Monocyte (primary cell): Measurements from ENCODE around the genes WDR82, UQCC5 and STIMATE.

- PRO-cap, 2 experiments: peak in 2 of 2 experiments; most common minus-strand start chr3:52270231 (in 2)
Observed at GRCh38 chr3:52270152-52270403, 8.4 kb downstream of the WDR82 start.

DNA sequence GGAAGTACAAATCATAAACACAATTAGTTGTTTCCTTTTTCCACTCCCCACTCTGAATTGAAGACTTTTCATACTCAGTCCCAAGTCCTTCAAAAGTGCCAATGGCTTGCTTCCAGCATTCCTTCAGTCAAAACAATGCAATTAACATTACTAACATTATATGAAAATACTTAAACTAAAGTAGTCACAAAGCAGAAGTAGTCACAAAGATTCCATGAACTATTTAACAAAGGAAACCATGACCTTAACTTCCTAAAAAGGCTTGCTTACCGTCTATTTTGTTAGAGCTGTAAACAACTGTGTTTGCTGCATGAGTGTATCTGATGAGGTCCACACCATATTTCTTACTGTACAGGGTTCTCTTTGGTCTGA, 8.0 kb downstream of the WDR82 start:
- PRO-cap, 2 experiments: peak in 1 of 2 experiments; most common plus-strand start position 284 of the sequence (in 1)

DNA sequence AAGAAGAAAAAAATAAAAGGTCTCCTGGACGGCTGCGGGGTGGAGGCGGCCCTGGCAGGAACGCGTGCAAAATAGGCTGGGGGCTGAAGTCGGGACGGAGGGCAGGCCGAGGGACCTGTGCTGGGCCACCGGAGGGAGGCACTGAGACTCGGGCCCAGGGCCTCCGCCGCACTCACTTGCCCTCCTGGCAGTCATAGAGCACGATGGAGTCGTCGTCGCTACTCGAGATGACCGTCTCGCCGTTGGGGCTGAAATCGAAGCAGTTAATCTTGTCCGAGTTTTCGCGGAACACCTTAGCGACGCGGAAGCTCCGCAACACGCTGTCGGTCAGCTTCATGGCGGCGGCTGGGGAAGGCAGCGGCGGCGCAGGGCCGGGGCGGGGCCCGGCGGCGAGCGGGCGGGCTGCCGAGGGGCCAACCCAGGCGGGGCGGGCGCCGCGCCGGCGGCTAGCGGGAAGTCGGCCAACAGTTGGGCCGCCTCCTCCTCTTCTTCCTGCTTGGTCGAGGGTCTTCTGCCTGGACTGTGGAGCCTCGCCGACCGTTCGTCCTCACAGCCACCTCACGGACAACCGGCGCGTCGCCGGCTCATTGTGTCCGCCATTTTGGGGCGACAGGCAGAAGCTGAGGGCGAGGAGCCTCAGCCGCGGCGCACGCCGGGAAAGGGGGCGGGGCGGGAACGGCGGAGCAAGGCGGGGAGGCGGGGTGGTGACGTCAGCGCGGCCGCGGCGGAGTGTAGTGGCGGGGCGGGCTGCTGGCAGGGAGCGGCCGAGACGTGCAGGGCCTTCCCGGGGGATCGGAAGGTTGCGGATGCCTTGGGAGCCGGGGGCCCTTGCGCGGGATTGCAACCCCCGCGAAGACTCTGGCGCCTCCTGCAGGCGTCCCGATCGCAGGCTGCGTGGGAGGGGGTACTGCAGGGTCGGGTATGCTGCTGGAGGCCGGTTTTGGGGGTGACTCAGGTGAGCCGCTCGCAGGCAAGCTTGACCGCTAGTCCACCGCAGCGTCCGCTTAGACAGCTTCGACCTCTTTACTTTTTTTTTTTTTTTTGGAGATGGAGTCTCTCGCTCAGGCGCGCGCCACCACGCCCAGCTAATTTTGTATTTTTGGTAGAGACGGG, at the start of gene WDR82:
Gene WDR82 (minus strand): TSS at position 625 of the 1,113 bp plus-strand sequence.
- PRO-cap, 2 experiments: peak in 2 of 2 experiments; most common plus-strand start position 368 of the sequence (in 2); most common minus-strand start position 347 of the sequence (in 2)

GRCh38 chr3:52281767-52282529, 3.5 kb upstream of the WDR82 start:
- PRO-cap, 2 experiments: no peak in any of the 2 experiments

DNA sequence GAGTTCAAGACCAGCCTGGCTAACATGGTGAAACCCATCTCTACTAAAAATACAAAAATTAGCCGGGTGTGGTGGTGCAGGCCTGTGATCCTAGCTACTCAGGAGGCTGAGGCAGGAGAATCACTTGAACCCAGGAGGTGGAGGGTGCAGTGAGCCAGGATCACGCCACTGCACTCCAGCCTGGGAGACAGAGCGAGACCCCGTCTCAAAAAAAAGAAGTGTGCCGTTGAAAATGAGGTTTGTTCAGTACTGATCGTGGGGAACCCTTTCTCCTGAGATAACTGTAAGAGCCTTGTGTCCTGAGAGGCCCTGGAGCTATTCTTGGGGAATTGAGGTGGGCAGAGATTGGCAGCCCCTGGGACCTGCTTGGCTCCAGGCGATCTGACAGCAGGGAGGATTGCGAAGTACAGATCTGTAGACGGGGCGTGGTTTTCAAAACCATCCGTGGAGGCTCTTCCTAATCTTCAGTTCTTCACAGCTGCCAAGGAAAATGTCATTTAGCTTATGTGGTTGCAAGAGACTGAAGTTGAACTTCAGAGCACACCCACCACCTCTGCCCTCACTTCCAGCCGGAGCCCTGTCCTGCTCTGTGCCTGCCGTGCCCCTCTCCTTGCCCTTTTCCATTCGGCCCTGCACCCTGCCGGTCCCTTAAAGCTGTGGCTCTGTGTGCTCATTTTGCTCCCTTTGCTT, 12.8 kb downstream of the NISCH start:
- PRO-cap, 2 experiments: no peak in any of the 2 experiments

- PRO-cap, 2 experiments: no peak in any of the 2 experiments
Observed at GRCh38 chr3:52481863-52482476, 13.2 kb upstream of the STAB1 start.

GRCh38 chr3:52490928-52491508, 4.1 kb upstream of the STAB1 start:
- PRO-cap, 2 experiments: no peak in any of the 2 experiments

GRCh38 chr3:52536259-52536865, at the start of gene UQCC5:
UQCC5 (plus strand) TSS chr3:52536605.
- PRO-cap, 2 experiments: peak in 2 of 2 experiments; most common plus-strand start chr3:52536647 (in 2)

DNA sequence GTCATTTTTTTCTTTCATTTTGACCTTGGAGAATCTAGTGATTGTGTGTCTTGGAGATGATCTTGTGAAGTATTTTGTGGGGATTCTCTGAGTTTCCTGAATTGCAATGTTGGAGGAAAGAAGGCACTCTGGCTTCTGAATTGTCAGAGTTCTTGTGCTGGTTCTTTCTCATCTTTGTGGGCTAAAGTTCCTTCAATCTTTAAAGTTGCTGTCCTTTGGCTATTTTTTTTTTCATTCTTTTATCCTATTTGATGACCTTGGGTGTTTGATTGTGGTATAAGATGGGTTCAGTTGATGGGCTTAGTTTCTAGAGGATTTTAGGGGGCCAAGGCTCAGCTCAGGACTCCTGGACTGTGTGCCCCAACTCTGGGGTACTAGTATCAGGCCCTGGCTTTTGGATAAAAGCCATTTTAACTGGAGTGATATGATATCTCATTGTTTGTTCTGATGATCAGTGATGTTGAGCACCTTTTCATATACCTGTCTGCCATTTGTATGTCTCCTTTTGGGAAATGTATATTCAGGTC, 58.6 kb downstream of the UQCC5 start:
- PRO-cap, 2 experiments: no peak in any of the 2 experiments

- PRO-cap, 2 experiments: no peak in any of the 2 experiments
Observed at GRCh38 chr3:52602047-52602784, 65.8 kb downstream of the UQCC5 start.

- PRO-cap, 2 experiments: no peak in any of the 2 experiments
Observed at GRCh38 chr3:52684771-52685105, 1.1 kb upstream of the GNL3 start.

DNA sequence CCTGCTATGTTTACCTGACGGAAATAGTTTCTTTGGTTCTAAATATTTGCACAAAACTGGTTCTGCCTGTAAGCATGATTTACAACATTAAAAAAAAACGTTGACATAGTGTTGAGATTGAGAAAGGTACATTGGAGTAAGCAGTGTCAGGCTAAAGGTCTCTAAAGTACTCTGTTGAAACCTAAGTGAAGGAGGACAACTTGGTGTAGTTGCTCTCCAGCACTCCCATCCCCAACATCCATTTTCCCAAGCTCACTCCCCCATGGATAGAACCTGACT, 2.6 kb downstream of the GNL3 start:
- PRO-cap, 2 experiments: no peak in any of the 2 experiments

DNA sequence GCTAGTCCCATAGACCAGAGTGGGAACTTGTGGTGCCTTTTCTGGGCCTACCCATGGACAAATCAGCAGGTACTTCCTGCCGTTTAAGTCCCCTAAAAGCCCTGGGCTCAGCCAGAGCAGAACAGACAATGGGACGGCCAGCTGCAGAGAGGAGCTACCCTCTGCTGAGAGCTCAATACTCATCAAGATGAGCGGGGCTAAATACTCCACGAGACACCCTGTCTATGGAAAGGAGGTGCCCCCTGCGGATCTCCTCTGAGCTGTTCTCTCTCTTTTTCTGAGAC, 9.2 kb downstream of the SPCS1 start:
- PRO-cap, 2 experiments: no peak in any of the 2 experiments

GRCh38 chr3:52896970-52898038, at the start of gene STIMATE:
STIMATE (minus strand) TSS chr3:52897548.
- PRO-cap, 2 experiments: no peak in any of the 2 experiments

GRCh38 chr3:53129443-53130040, 693 bp downstream of the RFT1 start:
- PRO-cap, 2 experiments: no peak in any of the 2 experiments

DNA sequence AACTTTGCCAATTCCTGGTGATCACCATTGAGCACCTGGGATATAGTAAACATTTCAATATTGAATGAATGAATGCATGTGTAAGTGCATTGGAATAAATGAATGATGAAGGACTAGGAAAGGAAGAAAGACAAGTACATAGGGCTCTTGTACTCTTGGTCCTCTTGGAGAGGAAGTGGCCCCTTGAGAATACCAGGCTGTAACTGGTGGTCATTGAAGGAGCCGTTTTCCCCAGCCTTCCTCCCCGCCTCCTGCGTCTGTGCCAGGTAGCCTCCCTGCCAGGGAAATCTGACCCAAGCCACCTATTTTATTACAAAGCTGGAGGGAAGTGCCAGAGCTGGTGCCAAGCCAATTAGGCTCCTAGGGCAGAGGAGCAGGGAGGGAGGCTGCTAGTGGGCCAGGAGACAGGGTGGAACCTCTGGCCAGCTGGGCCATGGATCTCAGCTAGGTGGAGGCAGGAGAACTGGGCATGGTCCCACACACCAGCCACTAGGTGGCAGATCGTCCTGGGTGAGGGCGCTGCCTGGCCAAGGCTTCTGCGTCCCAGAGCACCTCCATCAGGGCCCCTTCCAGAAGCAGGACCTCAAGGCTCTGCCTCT, 4.3 kb upstream of the RFT1 start:
- PRO-cap, 2 experiments: no peak in any of the 2 experiments

DNA sequence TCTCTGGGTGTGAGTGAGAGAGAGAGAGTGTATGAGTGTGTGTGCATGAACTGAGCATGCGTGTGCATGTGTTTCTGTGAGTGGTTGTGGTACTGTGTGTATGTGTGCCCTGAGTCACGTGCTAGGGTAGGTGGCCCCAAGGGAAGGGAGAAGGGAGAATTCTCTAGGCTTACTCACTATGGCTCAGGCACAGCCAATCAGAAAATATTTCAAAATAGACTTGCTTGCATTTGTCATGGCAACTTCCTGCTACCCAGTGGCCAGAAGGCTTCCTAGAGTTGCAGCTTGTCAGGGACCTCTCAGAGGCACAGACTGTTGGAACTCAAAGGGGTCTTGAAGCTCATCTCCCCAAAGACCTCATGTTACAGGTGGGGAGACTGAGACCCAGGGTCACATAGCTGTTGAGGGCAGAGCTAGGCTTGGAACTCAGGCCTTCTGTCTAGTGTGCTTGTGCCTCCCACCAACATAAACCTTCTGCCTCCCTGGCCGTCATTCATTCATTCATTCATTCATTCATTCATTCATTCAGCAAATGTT, 10.7 kb upstream of the RFT1 start:
- PRO-cap, 2 experiments: peak in 2 of 2 experiments; most common plus-strand start position 302 of the sequence (in 2)

GRCh38 chr3:53170129-53171016, 9.4 kb downstream of the PRKCD start:
- PRO-cap, 2 experiments: peak in 1 of 2 experiments; most common plus-strand start chr3:53170385 (in 1)

GRCh38 chr3:53193337-53193944, 32.4 kb downstream of the PRKCD start:
- PRO-cap, 2 experiments: peak in 2 of 2 experiments; most common plus-strand start chr3:53193872 (in 2)

DNA sequence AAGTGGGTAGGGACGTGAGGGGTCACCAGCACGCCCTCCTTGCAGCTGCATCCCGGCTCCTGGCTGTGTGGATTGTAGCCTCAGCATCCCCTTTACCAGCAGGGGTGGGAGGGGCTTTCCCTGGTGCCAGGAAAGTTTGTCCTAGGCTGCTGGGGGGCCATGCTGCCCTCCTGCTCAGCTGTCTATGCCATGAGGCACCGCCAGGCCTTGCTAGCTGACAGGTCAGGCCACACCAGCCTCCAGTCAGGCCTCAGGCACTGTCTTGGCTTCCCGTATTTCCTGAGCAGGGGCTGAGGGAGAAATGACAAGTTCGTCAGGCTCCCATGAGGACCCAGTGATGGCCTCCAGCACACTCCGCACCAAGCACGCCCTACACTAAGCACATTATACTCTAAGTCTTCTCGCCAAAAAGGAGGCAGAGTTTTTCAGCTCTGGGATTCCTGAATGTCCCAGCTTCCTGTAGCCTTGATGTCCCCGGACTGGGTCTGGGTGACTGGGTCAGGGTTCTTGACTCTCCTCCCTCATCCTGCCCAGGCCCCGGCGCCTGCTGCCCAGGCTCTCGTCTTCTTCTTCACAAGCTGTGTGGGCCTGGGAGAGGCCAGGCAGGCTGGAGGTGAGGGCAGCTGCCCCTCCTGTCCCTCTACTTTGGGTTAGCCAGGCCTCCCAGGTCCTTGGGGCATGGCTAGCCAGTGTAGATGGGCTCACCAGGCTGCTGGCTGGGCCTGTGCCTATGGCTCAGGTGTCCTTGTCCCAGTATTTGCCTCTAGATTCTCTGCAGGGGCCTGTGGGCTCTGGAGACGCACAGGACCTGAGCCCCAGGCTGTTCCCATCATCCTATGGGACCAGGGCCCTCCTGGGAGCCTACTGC, 32.0 kb downstream of the TKT start:
- PRO-cap, 2 experiments: peak in 1 of 2 experiments; most common minus-strand start position 643 of the sequence (in 1)